LHCN-M2 (cell line): ENCODE measurements around the gene CCDC60.

DNA sequence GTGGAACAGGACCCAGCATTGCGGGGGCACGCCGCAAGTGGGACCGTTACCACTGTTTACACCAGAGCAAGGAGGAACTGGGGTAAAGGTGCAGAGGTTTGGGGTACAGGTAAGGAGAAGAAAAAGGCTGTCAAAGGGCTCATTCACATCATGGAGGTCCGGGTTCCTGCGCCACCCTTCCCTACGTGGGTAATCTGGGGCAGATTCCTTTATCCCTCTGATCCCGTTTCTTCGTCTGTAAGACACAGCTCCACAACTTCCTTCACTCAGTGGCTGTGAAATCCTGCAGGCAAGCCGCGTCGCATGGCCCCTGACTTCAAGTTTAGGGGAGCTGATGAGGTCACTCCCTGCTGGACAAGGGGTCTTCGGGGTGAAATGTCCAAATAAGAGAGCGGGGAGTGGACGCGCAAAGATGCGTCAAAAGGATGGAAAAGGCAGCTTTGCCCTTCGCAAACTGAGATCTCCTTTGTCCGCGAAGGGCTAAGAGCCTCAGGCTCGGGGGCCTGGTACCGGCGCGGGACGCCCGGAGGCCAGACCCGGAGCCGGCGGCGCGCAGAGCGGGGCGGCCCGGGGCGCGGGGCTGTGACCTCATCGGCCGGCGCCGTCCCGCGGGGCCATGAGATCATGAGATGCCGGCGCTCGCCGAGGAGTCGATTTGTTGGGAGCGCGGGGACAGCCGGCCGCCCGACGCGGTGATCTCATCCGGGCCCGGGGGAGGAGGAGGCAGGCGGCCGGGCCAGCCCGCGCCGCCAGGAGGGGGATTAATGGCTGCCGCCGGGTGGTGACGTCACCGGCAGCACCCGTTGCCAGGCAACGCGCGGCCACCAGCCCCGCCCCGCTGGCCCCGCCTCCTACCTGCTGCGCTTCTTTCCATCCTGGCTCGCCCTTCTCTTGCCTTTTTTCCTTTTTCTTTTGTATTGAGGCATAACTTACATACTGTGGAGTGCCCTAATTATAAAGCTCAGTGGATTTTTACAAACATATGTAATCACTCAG lies 62.1 kb downstream of the HRK start:
- RAMPAGE, long total RNA: no peak

GRCh38 chr12:117030430-117031107 lies 68.6 kb downstream of the TESC start:
- RAMPAGE, long total RNA: no peak

DNA sequence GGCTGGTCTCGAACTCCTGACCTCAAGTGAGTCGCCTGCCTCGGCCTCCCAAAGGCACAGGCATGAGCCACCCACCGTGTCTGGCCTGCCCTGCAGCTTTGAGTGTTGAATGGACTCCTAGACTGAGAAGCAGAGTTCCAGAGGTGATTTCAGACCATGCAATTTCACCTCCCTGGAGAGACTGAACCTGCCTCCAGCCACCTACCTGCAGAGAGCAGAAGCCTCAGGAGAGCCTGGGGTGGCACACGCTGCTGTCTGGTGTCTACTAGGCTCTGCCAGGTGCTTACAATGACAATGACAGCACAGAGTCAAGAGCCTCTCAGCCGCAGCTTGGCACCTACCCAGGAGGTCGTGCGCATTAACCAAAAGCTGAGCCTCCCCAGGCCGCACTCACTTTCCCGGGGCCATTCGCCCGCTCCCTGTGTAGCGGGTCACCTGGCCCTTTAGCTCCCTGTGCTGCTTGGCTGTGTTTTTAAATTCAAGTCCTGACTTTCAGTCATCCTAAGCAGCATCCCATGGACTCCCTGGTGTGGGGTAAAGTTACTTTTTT lies 63.2 kb downstream of the TESC start:
- RAMPAGE, long total RNA: no peak

DNA sequence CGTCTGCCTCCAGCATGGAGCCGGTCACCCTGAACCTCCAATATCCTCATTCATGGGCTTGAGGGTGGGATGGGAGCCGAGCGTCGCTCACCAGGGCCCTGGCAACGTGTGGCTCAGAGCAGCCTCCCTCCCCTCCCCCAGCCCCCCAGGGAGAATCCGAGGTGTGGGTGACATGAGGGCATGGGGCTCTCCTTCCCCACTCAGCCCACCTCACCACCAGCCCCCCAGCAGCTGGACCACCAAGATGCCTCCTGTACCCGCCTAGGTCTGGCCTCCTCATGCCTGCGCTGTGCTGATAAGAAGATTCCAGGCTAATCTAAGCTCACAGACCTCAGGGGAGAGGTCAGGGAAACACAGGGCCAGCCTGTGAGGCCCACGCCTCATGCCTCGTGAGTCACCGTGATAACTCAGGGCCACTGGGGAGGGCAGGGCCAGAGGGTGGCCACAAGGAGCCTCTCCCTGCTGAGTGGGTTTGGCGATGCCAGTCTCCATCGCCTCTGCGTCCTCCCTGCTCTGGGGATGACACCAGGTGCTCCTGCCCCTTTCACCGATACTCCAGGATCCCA lies 57.0 kb downstream of the TESC start:
- RAMPAGE, long total RNA: no peak

GRCh38 chr12:117048098-117048671 lies 51.0 kb downstream of the TESC start:
- RAMPAGE, long total RNA: no peak

GRCh38 chr12:117139251-117139733 lies 40.1 kb upstream of the TESC start:
- RAMPAGE, long total RNA: no peak

DNA sequence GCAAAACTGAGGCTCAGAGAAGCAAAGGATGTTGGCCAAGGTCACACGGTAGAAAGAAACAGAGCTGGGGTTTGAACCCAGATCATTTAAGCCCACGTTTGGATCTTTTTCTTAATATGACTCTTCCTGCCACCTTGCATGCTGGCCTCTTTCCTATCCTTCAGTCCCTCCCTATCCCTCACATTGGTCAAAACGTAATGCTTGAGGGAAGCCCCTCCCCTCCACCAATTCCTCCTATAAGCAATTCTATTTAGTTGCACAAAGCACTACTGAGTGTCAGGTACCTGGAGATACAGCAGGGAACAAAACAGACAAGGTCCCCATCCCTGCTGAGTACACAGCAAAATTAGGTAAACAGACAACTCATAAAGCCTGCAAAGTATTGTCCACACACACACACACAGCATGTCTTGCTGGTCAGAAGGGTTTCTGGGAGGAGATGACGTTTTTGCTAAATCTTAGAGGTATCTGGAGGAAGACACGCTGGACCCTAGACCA lies 179.2 kb downstream of the KSR2 start:
- RAMPAGE, long total RNA: no peak

GRCh38 chr12:117803013-117803411 lies 165.8 kb downstream of the KSR2 start:
- RAMPAGE, long total RNA: no peak

DNA sequence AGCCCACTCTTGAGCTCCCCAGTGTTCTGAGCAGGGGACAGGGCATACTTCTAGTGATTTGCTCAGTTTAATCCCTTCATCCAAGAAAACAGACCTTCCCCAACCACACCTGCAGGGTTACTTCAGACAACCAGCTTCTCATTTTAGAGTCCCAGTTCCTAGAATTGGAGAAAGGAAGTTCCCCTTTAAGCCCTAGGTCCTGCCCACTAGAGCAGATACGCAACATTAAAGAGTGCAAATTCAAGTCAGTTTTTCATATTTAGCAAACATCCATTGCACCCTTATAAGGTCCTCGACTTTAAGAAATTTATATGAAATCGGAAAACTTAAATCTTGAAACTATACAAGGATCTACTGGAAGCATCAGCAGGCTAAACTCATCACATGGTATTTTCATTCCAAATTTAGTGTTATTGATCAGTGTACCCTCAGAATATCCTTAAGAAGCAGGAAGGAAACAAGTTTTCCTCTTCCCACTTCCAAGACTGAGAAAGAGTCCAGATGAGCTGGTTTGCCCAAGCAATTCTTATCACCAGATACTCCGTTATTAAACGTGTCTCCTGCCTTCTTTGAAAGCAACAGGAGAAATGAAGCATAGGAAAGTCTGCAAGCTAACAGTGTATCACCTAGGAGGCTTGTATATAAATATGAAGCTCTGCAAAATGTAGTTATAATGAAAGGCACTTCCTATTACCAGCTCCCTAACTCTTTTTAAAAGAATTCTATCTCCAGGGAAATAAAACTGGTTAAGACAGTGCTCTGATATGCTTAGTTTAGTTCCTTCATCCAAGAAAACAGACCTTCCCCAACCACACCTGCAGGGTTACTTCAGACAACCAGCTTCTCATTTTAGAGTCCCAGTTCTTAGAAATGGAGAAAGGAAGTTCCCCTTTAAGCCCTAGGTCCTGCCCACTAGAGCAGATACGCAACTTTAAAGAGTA lies 4.0 kb upstream of the WSB2 start:
- RAMPAGE, long total RNA: no peak

- RAMPAGE, long total RNA: no peak
Measured at GRCh38 chr12:118181264-118181833, 45.4 kb downstream of the PEBP1 start.

DNA sequence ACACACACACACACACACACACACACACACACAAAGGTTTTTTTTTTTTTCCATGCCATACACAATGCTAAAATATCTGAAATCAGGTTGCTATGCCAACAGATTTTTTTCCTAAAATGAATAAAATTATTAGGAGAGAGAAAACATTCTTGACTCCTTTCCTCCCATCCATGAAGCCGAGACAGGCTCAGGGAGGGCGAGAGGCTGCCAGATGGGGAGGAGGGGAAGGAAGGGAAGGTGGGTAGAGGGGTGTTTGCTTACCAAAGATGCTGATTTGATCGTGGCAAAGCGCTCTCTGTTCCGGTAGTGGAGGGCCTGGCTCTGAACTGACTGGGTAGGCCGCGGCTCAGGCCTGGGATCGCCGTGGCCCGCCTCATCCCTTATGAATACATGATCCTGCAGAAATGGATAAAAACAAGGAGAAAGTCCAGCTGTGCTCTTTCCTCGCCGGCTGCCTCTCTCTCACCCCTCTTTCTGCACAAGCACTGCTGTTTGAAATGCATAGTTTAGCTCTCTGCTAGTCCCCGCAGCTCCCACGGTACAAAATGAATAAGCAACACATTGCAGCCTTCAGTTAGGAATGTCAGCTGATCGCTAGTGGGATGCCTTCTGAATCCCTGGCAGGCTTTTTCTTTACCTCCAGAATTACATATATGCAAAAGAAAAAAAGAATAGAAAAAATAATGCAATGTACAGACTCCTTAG lies 53.8 kb downstream of the PEBP1 start:
- RAMPAGE, long total RNA: no peak

DNA sequence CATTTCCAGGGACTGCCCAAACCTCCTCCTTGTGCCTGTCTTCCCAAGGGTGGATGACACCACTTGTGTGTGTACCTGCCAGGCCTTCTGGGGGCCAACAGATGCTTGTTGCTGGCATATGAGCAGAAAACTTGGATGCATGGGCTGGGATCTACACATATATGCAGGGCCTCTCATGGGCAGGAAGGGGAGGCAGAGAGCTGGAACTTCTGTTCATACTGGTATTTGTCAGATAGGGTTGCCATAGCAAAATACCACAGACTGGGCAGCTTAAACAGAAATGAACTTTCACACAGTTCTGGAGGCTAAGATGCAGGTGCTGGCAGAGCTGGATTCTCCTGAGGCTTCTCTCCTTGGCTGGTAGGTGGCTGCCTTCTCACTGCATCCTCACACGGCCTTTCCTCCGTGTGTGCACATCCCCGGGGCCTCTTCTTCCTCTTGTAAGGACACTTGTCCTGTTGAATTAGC lies 121.8 kb downstream of the SUDS3 start:
- RAMPAGE, long total RNA: no peak

- RAMPAGE, long total RNA: no peak
Measured at GRCh38 chr12:118980113-118980951, 1.0 kb upstream of the SRRM4 start.

DNA sequence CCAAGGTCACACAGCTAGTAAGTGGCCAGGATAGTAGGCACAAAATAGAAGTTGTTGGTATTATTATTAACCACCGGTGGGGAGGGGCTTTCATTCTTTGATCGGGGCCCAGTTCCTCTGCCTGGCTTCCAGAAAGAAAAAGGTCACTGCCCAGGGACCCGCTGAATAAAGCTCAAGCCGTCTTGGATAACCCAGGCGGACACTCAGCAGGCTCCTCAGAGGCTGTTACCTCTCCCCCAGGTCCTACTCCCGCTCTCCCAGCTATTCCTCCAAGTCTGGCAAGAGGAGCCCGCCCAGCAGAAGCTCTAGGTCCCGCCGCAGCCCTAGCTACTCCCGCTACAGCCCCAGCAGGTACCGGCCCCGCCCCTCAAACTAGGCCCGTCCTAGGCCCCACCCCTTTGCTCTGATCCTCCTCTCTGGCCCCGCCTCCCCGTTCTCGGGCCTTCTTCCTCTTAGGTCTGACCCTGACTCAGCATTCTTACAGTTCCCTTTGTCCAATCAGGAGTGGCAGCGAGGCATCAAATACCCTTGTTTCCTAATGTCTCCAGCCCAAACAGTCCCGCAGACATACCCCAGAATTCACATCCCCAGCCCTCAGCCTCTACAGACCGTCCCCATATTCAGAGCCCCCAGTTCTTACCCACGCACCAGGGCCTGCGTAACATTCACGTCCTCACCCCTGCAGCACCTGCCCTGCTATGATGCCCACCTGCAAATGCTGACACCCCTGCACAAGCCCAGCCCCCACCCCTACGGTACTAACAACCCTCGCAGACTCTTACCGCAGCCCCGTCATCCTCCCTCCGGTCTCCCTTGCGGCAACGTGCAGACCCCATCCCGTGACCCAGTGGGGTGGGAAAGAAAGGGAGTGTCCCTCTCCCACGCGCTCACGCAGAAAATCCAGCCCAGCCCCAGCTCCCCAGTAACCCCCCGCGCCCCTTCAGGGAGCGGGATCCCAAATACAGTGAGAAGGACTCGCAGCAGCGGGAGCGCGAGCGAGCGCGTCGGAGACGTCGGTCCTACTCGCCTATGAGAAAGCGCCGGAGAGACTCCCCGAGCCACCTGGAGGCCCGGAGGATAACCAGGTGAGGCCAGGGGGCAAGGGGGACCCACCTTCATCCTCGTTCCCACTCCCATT lies 25.1 kb upstream of the HSPB8 start:
- RAMPAGE, long total RNA: no peak

GRCh38 chr12:119154437-119155007 lies 24.2 kb upstream of the HSPB8 start:
- RAMPAGE, long total RNA: no peak

GRCh38 chr12:119334085-119334849 lies at the start of gene CCDC60:
CCDC60 (plus strand) TSS chr12:119334729.
- RAMPAGE, long total RNA: no peak

DNA sequence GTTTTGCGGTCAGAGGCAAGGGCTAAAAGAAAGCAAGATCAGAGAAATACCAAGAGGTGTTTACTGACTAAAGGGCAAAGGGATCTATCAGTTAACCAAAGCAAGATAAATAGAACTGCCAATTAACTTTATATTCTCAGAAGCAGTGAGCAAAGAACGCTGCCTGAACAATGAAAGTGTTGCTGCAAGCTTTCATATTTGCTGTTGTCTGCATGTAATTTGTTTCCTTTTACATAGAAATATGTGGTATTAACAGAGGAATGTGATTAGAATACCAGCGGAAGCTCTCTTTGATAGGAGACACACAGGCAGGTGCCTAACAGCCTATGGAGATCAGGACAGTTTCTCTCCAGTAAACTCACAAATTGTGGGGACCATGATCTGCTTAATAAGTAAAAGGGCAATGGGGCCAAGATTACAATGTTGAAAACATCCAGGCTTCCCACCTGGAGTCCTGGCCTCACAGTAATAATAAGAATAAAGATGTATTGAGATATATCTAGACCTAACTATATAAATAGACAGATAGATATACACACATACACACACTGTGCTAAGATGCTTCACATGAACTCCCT lies 31.1 kb downstream of the CCDC60 start:
- RAMPAGE, long total RNA: no peak

GRCh38 chr12:119678960-119679922 lies 11.3 kb downstream of the PRKAB1 start:
- RAMPAGE, long total RNA: no peak

- RAMPAGE, long total RNA: no peak
Measured at GRCh38 chr12:119703805-119704383, 36.0 kb downstream of the PRKAB1 start.

DNA sequence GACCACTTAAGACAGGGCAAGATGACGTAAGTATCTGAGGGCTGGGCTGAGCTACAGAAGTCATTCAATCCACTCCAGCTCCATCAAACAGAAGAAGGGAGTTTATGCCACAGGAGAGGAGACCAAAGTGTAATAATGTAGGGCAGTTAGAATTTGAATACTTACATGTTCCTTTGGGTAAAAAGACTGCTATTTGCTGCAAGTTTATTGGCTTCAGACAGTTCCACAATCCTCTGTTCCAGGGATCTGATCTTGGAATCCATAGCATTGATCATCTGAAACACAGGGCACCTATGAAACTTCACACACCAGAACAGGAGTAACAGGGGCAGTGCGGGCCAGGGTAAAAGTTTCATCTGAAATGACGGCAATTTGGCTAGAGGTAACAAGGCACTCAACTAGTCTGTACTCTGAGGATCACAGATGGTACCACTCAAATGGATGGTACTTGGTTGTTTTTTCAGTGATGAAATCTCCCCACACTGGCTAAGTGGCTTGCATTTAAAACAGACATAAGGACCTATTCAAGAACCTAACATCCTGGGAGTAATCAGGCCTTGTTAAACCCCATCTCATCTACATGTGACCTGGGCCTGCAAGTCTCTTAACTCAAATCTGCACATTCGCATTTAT lies 90.6 kb downstream of the PRKAB1 start:
- RAMPAGE, long total RNA: no peak